Occipital lobe (tissue), 2 donors: ENCODE measurements around a stretch of chr9.

- RAMPAGE, long total RNA = no peak
These were observed 54.8 kb downstream of the VAV2 start for GRCh38 chr9:133937229-133937821.

DNA sequence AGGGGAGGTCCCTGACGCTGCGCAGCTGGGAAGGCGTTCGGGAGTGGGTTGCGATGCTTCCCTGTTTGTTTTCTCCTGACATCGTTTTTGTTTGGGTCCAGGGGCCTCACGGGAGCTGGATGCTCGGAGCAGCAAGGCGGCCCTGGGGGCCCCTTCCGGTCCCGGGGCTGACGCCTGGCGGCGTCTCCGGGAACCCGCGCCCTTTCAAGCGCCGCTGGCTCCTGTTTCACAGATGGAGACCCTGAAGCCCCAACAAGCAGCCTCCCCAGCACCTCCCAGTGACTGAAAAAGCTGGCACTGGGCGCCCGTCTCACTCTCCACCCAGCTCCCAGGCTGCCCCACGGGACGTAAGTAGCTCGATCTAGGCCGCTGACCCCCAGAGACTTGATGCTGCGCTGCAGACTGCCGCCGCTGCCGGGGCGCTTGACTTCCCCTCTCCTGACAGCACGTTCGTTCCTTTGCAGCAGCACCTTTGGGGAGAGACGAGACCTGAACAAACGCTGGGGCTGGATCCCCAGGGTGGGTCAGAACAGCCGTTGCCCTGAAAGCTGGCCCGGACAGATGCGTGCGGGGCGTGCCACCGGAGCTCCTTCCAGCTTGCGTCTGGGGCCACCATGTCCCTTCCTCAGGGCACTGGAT is 582 bp downstream of the BRD3OS start:
- RAMPAGE, long total RNA = no peak

DNA sequence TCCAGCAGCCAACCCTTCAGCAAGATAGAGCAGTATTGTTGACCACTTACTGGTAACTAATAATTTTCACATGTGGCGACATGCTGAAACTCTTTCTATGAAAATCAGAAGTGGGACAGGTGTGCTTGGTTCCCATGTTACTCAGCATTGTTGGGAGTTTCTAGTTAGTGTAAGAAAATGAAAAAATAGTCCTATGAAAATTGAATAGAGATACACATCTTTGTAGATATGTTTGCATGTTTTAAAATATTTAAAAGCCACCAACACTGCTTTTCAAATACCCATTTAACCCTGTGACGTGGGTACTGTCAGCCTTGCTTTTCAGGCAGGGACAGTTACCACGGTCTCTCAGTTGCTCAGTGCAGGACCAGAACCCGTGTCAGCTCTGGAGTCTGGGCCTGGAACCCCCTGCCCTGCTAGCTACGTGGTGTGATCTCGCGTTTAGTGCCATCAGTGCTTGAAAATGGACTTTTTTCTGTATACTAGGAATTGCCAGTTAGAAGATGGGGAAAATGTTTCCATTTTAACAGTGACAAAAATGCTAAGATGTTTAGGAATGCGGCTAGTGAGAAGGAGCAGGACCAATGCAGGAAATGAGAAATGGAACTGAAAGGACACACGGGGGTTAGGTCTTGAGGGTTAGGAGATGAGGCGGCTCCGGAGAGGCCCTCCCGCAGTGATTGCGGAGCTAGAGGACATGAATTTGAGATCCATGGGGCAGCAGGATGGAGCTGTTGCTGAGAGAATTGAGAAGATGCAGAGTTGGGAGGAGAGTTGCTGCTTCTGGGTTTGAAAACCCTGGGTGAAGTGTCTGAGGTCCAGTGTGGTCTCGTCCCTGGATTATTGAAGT is 14.7 kb downstream of the WDR5 start:
- RAMPAGE, long total RNA = no peak

DNA sequence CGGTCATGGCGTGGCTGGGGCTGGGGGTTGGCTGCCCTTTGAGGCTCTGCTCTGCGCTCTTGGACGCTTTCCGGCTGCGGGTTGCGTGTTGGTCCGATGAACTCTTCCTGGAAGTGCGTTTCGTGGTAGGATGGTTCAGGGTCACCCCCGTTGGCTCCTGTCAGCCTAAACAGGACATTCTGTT is 50.5 kb downstream of the WDR5 start:
- RAMPAGE, long total RNA = no peak

GRCh38 chr9:134190060-134191075 is 54.5 kb downstream of the WDR5 start:
- RAMPAGE, long total RNA = no peak

- RAMPAGE, long total RNA = no peak
These were observed 79.1 kb downstream of the WDR5 start for GRCh38 chr9:134214799-134215542.

GRCh38 chr9:134245212-134245552 is 81.1 kb upstream of the RXRA start:
- RAMPAGE, long total RNA = no peak

DNA sequence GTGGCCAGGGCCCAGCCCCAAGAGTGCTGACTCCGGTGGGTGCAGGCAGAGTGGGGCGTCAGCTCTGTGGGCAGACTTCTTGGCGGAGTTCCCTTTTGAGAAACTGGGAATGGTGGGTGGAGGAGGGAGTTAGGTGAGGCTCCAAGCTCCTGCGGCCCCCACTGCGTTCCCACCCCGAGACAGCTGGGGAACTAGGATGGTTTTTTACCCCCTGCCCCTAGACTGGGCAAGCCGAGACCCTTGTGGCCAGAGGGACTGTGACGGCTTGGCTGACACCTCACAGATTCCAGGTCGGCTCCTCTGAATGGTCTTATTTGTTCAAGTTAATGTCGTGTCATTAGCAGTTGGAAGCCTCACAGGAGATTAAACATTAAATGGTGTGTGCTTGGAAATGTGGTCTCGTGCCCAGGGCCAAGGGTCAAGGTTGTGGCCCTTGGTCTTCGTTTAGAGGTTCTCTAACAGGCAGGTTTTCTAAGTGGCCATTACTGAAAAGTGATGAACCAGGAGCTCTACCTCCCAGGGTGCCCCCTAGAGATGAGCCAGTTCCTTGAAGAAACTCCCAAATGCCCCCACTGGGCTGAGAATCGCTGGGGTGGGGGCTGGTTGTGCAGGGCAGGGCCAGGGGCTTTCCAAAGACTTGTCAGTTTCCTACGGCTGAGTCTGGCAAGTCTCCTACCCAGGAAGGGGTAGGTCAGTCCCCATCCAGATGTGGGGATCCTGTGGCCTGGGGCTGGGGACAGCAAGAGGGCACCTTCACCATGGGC is 61.2 kb upstream of the RXRA start:
- RAMPAGE, long total RNA = no peak

GRCh38 chr9:134293247-134294194 is 32.7 kb upstream of the RXRA start:
- RAMPAGE, long total RNA = no peak

- RAMPAGE, long total RNA = no peak
These were observed 18.7 kb upstream of the RXRA start for GRCh38 chr9:134307534-134307994.

DNA sequence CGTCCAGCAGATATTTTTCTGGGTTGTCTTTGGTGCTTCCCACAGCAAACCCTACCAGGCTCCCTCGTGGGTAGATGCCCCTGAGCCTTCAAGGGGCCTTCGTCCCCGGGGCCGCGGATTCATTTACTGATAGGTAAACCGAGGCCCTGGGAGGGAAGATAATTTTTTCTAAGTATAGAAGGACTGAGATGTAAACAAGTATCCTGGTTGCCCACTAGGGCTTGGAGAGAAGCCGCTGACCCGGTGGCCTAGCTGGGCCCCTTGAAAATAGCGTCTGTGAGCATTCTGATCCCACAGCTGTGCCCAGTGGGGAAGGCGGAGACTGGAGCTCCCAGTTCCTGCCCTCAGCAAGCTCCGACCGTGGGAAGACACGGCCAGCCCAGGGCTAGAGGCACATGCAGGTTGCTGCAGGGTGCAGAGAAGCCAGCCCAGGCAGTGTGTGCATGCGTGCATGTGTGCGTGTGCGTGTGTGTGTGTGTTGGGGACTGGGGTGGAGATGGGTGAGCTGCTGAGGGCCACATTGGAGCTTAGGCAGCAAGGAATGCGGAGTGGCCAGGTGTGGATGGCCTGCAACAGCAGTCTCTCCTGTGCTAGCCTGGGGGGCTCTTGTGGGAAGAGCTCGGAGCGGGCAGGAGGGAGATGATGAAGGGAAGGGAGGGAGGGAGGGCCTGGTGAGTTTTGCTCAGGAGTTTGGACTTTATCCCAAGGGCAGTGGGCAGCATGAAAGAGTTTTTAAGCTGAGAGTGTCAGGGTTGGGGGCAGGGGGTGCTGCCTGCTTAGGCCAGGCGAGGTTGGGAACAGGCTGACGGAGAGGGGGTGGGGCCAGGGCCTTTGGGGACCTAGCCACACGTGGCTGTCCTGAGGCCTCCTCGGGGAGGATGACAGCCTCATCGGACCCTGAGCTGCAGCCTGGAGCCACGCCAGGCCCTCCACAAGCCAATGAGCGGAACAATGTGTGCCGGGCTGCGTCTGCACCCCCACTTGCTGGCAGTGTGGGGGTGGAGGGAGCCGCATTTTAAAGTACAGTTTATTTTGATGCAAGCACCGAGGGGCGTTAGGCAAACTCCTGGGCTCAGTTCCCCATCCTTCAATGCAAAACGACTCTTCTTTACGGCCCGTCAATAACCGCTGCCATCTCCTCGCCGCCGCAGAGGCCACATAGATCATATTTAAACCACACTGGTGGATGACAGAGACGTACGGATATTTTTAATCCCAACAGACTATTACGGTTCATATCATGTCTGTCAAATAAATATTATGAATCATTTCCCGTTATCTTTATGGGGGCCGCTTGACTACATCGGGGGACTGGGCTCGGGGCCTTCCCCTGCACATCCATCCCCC is 5.5 kb upstream of the RXRA start:
- RAMPAGE, long total RNA = no peak

GRCh38 chr9:134321679-134322191 is 4.5 kb upstream of the RXRA start:
- RAMPAGE, long total RNA = no peak

- RAMPAGE, long total RNA = no peak
These were observed 3.1 kb upstream of the RXRA start for GRCh38 chr9:134323247-134323461.

DNA sequence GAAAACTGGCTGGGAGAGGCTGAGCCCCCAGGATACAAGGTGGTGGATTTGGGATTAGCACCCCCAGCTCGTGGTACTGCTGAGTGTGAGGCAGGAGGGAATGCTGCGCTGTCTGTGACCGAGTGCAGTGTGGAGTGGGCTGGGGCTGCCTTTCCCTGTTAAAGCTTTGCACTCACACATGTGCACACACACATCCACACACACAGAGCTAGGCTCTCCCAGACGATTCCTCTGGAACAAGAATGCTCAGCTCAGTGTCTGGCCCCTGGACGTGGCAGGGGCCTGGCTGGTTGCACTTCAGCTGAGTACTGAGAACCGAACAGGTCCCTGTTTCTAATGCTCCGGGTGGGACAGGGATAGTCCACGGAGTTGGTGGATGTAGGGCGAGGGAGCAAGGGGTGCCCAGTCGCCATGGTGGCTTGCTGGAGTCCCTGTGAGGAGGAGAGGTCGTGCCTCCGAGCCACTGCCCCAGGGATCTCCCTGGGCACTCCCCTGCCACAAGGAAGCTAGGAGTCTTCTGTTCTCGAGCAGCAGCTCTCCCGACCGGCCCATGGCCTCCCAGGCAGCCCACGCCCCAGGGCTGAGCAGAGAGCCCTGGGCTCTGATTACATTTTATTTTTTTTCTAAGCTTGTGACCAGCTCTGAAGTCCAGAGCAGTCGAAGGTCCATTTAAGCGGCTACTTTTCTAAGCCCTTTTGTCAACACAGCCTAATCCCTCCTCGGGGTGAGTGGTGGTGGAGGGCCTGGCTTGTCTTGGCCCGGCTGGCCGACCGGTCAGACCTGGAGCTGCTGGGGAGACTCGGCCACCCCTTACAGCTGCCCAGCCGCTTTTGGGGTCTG is 1.9 kb downstream of the RXRA start:
- RAMPAGE, long total RNA = no peak

- RAMPAGE, long total RNA = no peak
These were observed 6.0 kb downstream of the RXRA start for GRCh38 chr9:134331944-134332967.

- RAMPAGE, long total RNA = no peak
These were observed 19.8 kb downstream of the RXRA start for GRCh38 chr9:134345789-134346622.

DNA sequence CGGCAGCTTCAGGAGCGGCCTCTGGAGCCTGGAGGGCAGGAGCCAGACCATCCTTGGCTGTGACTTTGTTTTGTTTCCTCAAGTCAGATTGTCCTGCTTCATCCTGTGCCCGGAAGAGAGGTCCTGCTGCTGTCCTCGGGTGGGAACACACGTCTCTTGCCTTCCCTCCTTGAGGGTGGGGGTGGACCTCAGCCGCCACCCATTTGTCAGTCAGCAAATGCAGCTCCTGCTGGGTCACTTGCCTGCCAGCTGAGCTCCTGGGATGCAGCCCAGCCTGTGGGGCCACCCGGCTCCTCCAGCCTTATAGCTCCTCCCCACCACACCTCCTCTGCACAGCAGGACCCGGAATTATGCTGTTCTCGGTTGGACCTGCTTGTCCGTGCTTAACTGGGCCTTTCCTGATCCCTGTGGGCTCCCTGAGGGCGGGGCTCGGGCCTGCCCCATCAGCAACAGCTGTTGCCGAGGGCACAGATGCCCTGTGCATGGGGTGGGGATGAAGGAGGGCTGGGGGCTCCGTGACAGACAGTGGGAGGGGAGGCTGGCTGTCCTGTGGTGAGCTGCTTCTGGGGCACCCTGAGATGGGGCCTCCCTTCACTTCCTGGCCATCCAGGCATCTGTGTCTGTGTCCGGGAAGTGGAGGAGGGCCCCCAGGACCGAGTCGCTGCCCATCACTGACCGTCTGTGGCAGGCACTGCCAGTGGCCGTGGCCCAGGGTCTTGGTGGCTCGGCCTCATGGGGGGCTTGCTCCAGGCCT is 52.8 kb downstream of the RXRA start:
- RAMPAGE, long total RNA = no peak

- RAMPAGE, long total RNA = no peak
These were observed 56.3 kb downstream of the RXRA start for GRCh38 chr9:134382489-134383027.

- RAMPAGE, long total RNA = no peak
These were observed 70.6 kb downstream of the RXRA start for GRCh38 chr9:134396845-134397240.

- RAMPAGE, long total RNA = no peak
These were observed 82.8 kb downstream of the RXRA start for GRCh38 chr9:134408787-134409774.